Gastroesophageal sphincter (tissue), 4 donors: Measurements from ENCODE around the genes NUAK1, POLR3B and ABTB3.

DNA sequence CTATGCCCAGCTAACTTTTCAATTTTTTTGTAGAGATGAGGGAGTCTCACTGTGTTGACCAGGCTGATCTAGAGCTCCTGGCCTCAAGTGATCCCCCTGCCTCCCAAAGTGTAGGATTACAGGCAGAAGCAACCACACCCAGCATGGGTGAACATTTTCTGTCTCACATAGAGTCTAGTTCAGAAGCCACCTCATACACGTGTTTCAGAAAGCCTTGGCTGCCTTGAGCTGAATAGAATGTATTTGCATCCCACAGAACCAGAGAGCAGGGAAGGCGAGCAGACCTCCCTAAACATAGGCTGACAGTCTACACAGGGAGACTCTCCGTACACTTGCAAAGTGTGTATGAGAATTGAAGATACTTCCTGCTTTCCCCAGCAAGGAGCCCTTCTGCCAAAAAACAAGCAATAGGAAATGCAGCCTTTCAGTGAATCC, 11.4 kb downstream of the NUAK1 start:
- PRO-cap = no peak
- RAMPAGE, long total RNA, 4 experiments = no peak in any of the 4 experiments

DNA sequence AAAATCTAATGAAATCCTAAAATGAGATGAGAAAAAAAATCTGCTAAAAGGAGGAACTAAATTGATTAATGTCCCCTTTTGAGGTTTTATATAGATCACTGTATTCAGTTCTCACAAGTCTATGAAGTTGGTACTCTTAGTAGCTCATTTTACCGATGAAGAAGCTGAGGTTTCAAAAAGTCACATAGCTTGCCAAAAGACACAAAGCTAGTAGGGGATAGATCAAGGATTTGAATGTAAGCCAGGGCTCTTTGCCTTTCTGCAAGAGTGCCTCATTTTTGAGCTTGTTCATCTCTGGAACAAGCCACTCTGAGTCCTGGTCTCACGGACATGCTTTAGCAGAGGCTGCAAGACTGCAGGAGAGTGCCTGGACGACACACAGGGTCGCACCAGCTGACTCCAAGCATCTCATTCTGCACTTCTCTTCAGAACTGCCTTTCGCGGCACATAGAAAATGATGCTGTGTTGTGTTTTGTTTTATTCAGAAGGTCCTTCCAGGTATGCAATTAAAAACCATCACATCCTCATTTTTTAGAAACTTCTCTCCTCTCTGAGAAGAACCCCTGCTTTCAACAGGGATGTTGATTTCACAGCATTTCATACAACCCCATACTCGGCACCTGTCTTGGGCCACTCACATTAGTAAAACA, 3.6 kb downstream of the NUAK1 start:
- PRO-cap = no peak
- RAMPAGE, long total RNA, 4 experiments = no peak in any of the 4 experiments

GRCh38 chr12:106138421-106139021, at the start of gene NUAK1:
TSS of gene NUAK1 (minus strand) at chr12:106138954.
- PRO-cap = bidirectional peak, plus-strand start at chr12:106139195, minus-strand start at chr12:106138824
- RAMPAGE, long total RNA, 4 experiments = no peak in any of the 4 experiments

GRCh38 chr12:106238237-106239266, 9.3 kb downstream of the CKAP4 start:
- PRO-cap = no peak
- RAMPAGE, long total RNA, 4 experiments = no peak in any of the 4 experiments

DNA sequence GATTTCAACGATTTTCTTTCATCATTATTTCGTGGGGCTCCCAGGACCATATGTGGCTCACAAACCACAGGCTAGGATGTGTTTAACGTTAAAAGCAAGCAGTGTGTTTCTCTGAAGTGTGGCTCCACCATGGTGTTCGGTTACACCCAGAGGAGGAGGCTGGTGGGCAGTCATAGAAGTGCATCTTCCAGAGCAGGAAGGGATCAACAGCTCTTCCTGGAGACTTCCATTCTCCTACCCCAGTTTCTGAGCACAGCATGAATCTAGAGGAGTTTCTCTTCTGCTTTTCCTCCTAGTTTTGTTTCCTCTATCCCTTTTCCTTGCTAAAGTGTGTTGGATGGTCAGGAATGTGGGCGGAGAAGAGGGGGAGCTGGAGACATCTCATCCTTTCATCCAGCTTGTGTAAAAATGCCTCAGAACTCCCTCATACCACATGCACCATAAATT, 3.8 kb upstream of the CKAP4 start:
- PRO-cap = no peak
- RAMPAGE, long total RNA, 4 experiments = no peak in any of the 4 experiments

GRCh38 chr12:106300739-106301153, 1.8 kb upstream of the TCP11L2 start:
- PRO-cap = no peak
- RAMPAGE, long total RNA, 4 experiments = no peak in any of the 4 experiments

GRCh38 chr12:106345588-106346277, 11.8 kb upstream of the POLR3B start:
- PRO-cap = no peak
- RAMPAGE, long total RNA, 4 experiments = no peak in any of the 4 experiments

DNA sequence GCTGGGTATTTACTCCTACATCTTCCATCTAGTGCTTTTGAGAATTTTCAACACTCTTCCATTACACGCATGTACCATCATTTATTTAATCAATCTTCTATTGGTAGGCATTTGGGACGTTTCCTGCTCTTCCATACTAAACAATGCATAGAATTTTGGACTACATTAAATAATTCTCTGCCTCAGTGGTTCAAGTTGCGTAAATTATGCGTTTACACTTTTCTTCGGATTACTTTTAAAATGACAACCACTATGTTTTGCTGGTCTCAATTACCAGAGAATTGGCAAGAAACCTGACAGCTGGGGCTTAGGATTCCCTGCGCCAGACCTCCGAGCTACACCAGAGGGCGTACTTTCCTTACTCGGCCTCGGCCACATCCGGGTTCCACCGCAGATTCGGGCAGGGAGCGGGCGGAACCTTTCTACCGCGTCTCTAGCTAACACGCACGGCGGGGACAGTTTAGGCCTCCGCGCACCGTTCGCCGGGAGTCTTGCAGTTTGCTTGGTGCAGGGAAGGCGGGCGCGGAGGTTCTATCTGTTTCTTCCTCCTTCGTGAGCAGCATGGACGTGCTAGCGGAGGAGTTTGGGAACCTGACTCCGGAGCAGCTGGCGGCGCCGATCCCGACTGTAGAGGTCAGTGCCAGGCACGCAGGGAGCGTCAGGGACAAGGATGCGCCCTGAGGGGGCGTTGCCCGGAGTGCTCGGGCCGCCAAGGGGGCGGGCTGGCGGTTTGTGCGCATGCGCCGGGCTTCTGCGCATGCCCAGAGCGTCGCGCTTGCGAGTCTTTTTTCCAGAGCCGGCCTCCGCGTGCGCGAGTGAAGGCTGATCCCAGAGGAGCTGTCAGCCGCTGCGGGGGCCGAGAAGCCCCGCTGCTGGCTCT, at the start of gene POLR3B:
Gene POLR3B, plus strand, starts transcription at position 430 of the 880 bp plus-strand sequence.
- PRO-cap = unidirectional peak, plus-strand start at position 393 of the sequence; unidirectional peak, plus-strand start at position 488 of the sequence; bidirectional peak, plus-strand start at position 793 of the sequence, minus-strand start at position 639 of the sequence
- RAMPAGE, long total RNA, 4 experiments = start-site peak on the plus strand in 2 of 4 experiments, centred at positions 391 to 431 of the sequence, 16 to 75 reads per replicate

DNA sequence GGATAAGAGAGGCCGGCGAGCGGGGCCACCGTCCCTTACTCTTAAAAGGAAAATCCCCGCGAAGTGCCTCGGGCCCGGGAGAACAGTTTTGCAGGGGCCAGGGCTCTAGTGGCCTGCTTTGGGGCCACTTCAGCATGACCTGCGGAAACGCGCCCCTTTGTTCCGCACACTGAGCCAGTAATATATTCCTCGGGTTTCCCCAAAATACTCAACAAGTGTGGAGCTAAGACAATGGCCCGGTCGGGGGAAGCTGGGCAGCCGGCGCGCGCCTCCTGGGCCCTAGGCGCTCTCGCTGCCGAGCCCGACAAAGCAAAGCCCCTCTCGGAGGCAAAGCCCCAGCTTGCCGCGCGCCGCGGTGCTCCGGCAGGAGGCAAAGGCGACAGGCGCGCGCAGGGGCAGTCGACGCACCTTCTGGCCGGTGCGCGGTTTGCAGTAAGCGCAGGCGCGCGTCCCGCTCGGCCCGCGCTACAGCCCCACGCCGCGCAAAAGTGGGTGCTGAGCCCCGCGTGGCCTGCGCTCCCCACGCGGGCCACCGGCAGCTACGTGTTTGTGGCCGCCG, 3.1 kb downstream of the RFX4 start:
- PRO-cap = no peak
- RAMPAGE, long total RNA, 4 experiments = no peak in any of the 4 experiments

- PRO-cap = no peak
- RAMPAGE, long total RNA, 4 experiments = no peak in any of the 4 experiments
These were observed 1.2 kb upstream of the RIC8B start for GRCh38 chr12:106773162-106773840.

DNA sequence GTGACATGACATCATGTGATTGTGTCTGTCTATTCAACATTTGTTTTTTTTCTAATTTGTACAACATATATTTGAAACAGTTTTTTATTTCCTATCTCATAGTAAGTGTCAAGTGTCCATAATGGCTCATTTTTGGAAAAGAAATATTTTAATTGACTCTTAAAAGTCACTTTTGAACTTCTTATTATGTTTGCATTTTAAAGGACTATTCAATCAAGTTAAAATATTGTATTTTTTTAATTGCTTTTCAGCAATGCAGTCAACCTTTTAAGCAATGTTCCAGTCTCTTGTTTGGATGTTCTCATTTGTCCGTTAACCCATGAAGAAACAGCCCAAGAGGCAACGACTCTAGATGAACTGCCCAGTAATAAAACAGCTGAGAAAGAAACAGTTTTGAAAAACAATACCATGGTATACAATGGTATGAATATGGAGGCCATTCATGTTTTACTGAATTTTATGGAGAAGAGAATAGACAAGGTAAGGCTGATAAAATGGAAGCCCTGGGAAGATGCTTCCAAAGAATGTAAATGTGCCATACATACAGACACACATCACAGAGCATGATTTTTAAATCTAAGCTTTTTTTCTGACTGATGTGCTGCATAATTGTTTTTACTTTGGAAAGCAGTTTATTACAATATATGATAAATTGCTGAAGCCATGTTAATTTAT, 68.0 kb downstream of the RIC8B start:
- PRO-cap = no peak
- RAMPAGE, long total RNA, 4 experiments = no peak in any of the 4 experiments

GRCh38 chr12:106972221-106973383, 14.3 kb downstream of the MTERF2 start:
- PRO-cap = no peak
- RAMPAGE, long total RNA, 4 experiments = no peak in any of the 4 experiments

- PRO-cap = no peak
- RAMPAGE, long total RNA, 4 experiments = no peak in any of the 4 experiments
These were observed 12.6 kb upstream of the MTERF2 start for GRCh38 chr12:106999519-106999919.

- PRO-cap = no peak
- RAMPAGE, long total RNA, 4 experiments = no peak in any of the 4 experiments
These were observed 103.9 kb upstream of the ABTB3 start for GRCh38 chr12:107214396-107214727.

DNA sequence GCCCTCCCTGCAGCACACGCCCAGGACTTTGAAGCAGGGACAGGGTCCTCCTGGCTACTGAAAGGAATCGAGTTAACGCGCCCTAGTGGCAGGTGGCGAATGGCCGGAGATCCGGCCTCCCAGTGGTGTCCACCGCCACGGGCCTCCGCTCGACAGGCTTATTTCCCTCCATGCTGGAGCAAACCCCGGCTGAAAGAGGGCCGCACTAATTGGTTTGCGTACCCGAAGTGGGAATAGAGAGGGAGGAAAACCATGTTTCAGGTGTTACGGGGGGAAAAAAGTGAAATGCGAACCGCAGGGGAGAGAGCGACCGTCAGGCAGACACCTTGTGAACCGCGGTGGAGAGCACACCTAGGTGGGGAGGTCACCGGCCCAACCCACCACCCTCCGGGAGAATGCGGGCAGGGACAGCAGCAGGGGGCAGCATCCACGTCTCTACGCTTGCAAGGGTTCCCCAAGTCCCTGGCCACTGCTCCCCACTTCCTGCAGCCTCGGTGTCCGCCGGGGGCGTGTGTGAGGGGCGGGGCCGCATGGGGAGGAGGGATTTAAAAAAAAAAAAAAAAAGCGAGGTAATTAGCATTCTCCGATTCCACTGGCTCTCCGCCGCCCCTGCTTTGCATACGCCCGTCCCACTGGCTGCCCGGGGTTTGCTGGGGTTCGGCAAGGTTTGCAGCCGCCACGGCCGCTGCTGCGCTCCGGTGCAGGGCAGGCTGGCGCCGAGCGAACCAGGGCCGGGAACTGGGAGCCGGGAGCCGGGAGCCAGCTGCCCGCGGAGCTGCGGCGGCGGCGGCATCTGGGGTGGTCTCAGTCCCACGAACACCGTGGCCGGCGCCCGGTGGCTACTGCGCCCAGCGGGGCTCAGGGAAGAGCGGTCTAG, at the start of gene ABTB3:
Gene ABTB3, plus strand, starts transcription at position 676 of the 877 bp plus-strand sequence.
- PRO-cap = unidirectional peak, plus-strand start at position 676 of the sequence
- RAMPAGE, long total RNA, 4 experiments = no peak in any of the 4 experiments

DNA sequence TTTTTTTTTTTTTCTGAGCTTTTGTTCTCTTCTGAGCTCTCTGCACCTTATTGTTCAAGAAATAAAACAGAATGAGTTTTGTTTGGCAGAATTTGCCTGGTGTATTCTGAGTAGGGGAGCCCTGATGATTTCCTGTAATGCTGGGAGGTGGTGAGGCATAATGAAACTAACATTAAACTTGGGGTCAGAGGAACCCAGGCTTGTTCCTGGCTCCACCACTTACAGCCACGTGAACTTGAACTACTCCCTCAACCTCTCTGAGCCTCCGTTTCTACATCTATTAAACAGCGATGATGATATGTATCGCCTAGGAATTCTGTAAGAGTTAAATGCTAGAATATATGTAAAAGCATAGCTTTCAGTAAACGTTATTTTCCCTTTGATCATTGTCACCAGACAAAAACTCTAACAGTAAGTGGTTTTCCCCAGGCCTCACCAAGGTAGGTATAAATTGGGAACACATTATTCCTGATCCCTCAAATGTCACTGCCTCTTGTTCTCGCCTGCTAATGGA, 51.5 kb downstream of the ABTB3 start:
- PRO-cap = no peak
- RAMPAGE, long total RNA, 4 experiments = no peak in any of the 4 experiments

- PRO-cap = no peak
- RAMPAGE, long total RNA, 4 experiments = no peak in any of the 4 experiments
These were observed 68.2 kb downstream of the ABTB3 start for GRCh38 chr12:107386341-107386848.

GRCh38 chr12:107634995-107635624, 50.5 kb upstream of the PWP1 start:
- PRO-cap = no peak
- RAMPAGE, long total RNA, 4 experiments = no peak in any of the 4 experiments

- PRO-cap = no peak
- RAMPAGE, long total RNA, 4 experiments = no peak in any of the 4 experiments
These were observed 24.7 kb downstream of the PWP1 start for GRCh38 chr12:107710153-107710762.

GRCh38 chr12:108129934-108130474, 916 bp downstream of the WSCD2 start:
- PRO-cap = bidirectional peak, plus-strand start at chr12:108130296, minus-strand start at chr12:108130049
- RAMPAGE, long total RNA, 4 experiments = no peak in any of the 4 experiments